Measurements from ENCODE around the genes BAIAP2L2 and DMC1.

- PRO-cap = no peak
- RAMPAGE, long total RNA, 4 experiments = no peak in any of the 4 experiments
These were observed at the start of gene BAIAP2L2 for GRCh38 chr22:38110480-38110906. BAIAP2L2 (minus strand) TSS chr22:38110684.

- PRO-cap = no peak
- RAMPAGE, long total RNA, 4 experiments = no peak in any of the 4 experiments
These were observed 16.0 kb upstream of the BAIAP2L2 start for GRCh38 chr22:38126272-38127132.

- PRO-cap = no peak
- RAMPAGE, long total RNA, 4 experiments = no peak in any of the 4 experiments
These were observed 19.5 kb downstream of the PLA2G6 start for GRCh38 chr22:38162191-38162567.

- PRO-cap = no peak
- RAMPAGE, long total RNA, 4 experiments = no peak in any of the 4 experiments
These were observed 2.2 kb downstream of the MAFF start for GRCh38 chr22:38204133-38204300.

DNA sequence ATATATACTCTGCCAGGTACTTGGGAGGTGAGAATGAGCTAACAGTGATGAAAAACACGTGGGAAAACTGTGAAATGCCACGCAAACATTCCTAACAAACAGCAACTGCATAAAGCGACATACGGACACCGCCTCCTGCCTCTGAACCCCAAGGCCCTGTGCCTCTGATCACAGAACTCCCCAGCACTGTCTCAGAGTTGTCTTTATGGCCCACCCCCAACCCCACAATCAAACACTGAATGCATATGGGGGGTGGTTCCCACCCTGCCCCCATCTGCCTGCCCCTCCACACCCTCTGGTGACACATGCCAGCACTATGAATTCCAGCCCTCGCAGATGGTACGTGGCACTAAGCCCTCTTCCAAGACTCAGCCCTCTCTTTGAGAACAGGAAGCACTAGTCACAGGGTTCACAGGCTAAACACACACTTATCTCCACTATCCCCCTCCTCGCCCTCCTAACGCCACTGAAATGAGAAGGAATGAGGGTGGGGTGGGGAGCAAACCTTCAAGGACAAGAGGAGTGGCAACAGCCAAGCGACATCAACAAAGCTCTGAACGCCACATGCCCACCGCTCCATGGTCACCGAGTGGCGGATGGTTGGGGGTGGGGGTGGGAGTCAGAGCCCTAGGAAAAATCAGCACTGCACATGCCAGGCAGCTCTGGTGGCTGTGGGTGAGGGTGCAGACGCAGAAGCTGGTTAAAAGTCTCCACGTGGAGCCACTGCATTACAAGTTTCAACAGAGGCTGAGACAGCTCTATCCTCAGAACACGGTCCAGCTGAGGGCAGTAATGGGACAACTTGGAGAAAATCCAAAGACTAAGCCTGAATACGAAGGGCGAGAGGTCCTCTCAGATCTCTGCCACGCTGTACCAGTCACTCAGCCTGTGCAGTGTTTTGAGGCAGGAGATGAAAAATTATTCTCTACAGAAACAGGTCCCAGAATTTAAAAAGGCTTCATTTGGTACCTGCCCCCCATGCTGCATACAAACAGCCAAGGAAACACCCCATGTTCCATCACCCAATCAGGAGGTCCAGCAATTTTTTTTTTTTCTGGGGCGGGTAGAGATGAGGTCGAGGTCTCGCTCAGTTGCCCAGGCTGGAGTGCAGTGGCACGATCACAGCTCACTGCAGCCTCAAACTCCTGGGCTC lies 33.5 kb downstream of the TMEM184B start:
- PRO-cap = unidirectional peak, plus-strand start at position 396 of the sequence
- RAMPAGE, long total RNA, 4 experiments = no peak in any of the 4 experiments

- PRO-cap = bidirectional peak, plus-strand start at chr22:38257491, minus-strand start at chr22:38257465
- RAMPAGE, long total RNA, 4 experiments = no peak in any of the 4 experiments
These were observed 15.5 kb downstream of the TMEM184B start for GRCh38 chr22:38257196-38257790.

DNA sequence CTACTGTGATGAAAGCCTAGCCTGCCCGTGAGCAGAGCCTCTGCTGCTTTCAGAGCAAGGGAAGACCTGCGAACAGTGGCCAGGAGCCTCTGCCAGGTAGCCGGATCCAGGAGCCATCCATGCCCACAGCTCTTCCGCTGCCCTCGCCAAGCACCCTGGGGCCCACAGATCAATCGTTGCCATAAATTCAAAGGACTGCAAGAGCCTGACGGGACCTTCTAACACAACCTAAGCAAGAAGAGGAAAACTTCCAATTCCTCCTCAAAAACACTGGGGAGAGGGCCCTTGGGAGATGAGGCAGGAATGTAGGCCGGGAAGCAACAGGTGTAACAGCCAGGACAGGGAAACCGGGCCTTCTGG lies 18.2 kb downstream of the CSNK1E start:
- PRO-cap = unidirectional peak, minus-strand start at position 175 of the sequence
- RAMPAGE, long total RNA, 4 experiments = no peak in any of the 4 experiments

DNA sequence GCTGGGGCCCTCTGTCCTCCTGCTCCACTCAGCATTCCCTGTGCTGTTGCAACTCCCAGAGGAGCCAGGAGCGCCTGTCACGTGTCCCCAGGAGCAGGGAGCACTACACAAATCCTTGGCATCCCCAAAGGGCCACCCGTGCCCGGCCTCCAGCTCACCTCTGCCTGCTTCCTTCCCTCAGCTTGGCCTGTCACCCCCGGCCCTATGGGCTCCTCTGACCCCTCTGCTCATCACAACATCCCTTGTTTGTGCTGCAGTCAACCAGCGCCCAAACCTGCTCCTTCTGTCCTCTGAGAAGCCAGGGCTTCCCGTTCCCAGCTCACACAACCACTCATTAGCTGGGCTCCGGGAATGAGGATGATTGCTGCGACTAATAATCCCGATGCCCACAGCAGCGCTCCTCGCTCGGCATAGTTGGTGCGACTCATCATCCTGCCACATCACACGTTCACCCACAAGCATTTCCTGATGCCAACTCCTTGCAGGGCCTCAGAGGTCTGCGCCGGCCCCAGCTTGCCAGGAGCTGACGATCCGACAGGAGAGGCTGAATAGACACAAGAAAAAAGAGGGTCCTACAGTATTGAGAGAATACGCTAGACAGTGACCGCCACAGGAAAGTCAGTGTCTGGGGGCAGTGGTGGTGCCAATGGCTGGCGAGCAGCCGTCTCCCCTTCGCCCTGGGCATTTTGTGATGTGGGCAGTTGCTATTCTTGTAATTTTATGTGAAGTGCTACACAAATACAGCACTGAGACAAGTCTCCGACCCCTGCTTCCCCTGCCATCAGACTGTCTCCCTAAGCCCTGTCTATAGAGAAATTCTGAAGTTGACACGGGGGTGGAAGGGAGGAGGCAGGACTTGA lies 10.6 kb upstream of the CSNK1E start:
- PRO-cap = no peak
- RAMPAGE, long total RNA, 4 experiments = no peak in any of the 4 experiments

DNA sequence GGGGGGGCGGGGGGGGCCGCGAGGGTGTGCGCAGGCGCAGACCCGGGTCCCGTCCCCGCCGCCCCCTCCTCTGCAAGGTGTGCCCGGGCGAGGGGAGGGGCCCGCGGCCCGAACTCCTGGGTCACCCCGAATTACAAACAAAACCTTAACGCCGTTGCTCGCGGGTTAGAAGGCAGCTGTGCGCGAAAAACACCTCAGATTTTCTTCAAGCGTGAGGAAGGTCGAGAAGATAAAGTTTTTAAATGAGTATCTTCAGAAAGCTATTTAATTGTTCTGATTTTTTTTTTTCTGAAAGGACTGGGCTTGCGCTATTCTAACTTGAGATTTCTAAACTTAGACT lies 55.8 kb downstream of the KCNJ4 start:
- PRO-cap = no peak
- RAMPAGE, long total RNA, 4 experiments = no peak in any of the 4 experiments

DNA sequence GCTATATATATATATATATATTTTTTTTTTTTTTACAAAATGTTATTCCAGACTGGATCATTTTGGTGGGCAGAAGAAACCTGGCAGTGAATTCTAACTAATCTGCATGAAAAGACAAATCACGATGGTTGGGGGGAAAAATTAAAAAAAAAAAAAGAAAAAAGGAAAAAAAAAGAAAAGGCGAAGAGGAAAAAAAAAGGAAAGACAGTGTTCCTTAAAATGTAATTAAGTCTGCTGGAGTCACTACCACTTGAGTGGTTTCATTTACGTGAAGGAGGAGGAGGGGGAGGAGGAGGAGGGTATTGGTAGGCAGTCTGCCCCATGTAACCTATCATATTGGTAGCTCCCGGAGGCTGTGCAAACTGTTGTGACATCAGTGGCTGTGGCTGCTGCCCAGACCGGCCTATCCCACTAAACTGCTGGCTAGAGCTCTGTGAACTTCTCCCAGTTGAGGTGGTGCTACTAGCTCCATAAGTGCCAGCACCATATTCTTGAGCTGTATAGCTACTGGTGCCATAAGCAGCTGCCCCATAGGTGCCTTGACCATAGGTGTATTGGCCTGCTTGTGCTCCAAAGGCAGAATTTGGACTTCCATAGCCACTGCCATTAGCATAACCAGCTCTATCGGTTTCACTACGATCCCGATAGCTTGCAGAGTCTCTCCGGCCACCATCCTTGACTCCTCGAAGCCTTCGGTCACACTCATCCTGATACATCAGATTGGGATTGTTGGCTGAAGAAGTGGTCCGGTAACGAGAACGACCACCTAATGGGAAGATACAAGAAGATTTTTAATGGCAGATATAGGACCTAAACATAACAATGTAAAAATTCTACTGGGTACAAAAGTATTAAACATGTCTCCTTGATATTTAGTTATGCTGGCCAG lies 18.0 kb downstream of the KDELR3 start:
- PRO-cap = no peak
- RAMPAGE, long total RNA, 4 experiments = no peak in any of the 4 experiments

DNA sequence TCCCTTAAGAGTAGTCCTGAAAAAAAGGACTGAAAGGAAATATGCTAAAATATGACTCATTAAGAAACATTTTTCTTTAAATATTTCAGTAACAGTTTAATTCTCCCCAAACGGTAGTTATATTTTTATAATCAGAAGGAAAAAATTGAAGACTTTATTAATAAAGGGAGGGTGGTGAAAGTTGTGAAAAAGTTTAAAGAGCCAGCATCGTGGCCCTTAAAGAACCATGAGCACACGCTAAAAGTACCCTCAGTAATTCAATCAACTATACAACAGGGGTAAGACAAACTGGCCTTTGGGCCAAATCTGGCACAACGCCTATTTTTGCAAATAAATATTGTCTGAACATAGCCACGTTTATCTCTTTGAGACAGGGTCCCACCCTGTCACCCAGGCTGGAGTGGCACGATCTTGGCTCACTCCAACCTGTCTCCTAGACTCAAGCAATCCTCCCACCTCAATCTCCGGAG lies 13.2 kb downstream of the DDX17 start:
- PRO-cap = no peak
- RAMPAGE, long total RNA, 4 experiments = no peak in any of the 4 experiments

- PRO-cap = no peak
- RAMPAGE, long total RNA, 4 experiments = start-site peak on the minus strand in 1 of 4 experiments, at chr22:38498563-38498571 at its widest, 116 reads per replicate
These were observed 7.8 kb downstream of the DDX17 start for GRCh38 chr22:38498233-38498782.

DNA sequence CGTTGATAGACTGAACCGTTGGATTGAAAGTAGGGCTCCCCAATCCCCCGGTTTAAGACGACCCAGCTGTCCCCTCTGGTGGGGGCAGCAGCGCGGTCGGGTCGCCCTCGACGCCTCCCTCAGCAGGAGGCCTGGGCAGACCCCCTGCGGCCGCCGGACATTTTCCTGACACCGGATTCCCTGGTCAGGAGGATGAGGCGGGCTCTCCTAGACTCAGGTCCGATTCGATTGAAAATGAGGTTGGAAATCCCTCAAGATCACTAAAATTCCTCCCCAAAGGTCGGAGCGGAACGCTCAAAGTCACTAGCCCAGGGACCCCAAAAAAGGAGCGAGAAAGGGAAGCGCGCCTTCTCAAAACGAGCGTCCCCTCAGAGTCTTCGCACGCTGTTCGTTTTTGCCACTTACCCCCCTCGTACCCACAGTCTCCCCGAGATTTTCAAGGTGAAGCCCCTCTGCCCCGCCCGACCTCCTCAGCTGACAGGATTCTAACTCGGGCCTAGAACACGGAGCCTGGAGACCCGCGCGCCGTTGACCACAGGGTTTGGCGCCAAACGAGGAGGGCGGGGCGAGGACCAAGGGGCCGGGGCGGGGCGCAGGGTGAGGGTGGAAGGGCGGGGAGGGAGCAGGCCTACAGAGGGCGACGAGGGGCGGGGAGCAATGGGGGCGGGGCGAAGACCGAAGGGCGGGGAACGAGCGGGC lies at the start of gene DMC1:
TSS of gene DMC1 (minus strand) at position 546 of the 699 bp plus-strand sequence.
- PRO-cap = bidirectional peak, plus-strand start outside the sequence, minus-strand start at position 543 of the sequence
- RAMPAGE, long total RNA, 4 experiments = start-site peak on the minus strand in 3 of 4 experiments, centred at positions 556 to 571 of the sequence, 5 to 22 reads per replicate

GRCh38 chr22:38699749-38700139 lies 999 bp downstream of the JOSD1 start:
- PRO-cap = no peak
- RAMPAGE, long total RNA, 4 experiments = start-site peak on the minus strand in 1 of 4 experiments, at chr22:38699355-38700228 at its widest, 7 reads per replicate

- PRO-cap = no peak
- RAMPAGE, long total RNA, 4 experiments = no peak in any of the 4 experiments
These were observed 1.2 kb upstream of the GTPBP1 start for GRCh38 chr22:38704553-38704934.

DNA sequence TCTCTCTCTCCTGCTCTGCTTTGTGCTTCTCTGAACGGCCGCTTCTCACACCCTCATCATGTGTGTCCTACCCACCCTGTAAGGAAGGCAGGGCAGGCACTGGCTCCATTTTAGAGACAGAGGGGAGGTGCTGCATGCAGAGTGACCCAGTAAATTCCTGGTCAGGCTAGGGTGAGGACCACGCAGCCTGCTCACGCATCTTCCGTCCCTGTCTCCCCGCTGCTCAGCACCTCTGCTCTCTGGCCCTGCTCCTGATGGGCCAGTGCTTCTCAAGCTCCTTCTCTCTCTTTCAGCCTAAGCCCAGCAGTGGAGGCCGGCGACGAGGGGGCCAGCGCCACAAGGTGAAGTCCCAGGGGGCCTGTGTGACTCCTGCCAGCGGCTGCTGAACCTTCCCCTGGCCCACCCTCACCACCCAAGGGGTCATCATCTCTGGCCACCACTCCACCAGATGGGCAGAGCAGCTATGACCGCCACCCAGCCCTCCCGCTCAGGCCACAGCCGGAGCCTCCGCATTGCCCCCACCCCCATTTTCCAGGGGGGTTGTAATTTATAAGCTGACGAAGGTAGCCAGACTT lies 24.7 kb downstream of the GTPBP1 start:
- PRO-cap = no peak
- RAMPAGE, long total RNA, 4 experiments = no peak in any of the 4 experiments

- PRO-cap = bidirectional peak, plus-strand start at chr22:38734191, minus-strand start at chr22:38733848
- RAMPAGE, long total RNA, 4 experiments = no peak in any of the 4 experiments
These were observed 22.1 kb downstream of the SUN2 start for GRCh38 chr22:38733399-38734432.

GRCh38 chr22:38735317-38736664 lies 20.0 kb downstream of the SUN2 start:
- PRO-cap = no peak
- RAMPAGE, long total RNA, 4 experiments = no peak in any of the 4 experiments

DNA sequence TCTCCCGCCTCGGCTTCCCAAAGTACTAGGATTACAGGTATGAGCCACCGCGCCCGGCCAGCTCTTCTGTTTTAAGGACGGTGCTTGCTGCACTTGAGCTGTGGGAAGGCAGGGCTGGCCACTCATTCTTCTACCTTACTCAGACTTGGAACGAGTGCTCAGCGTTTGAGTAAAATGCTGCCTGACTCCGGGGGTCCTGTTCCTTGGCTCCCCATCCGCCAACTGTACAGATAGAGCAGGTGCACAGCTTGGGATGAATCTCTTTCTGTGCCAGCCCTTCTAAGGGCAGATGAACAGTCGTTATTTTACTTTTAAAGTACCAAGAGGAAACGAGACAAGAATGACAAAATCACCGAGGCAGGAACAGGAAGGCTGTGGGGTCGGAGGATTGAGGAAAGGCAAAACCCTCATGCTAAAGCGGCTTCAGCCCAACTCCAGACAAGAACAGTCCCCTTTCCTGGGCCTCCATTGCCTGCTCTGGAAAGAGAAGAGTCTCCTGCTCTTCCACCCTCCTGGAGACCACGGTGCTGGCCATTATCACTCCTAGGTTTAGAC lies 978 bp upstream of the SUN2 start:
- PRO-cap = no peak
- RAMPAGE, long total RNA, 4 experiments = no peak in any of the 4 experiments

- PRO-cap = no peak
- RAMPAGE, long total RNA, 4 experiments = no peak in any of the 4 experiments
These were observed 33.0 kb upstream of the APOBEC3A start for GRCh38 chr22:38924246-38924892.

All from gastroesophageal sphincter (tissue), 4 donors.